Parietal lobe (tissue), 2 donors: ENCODE data around the genes ATF3, SMYD2 and CENPF.

DNA sequence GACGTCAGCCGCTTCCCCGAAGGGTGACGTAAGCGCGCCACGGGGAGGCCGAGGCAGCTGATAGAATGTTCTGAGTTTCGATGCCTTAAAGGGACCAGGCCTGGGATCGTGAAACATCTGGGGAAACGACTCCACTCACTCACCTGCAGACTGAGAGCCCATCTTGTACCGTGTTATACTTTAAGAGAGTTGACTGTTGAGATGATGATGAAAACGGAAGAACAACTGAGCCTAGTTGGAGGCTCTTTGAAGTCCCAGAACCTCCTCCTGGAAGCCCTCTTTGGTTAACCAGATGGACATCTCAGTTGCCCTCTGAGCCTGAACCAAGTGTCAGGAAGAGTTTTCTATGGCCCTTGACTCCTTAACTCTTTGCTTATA lies 49.5 kb upstream of the ATF3 start:
- RAMPAGE, long total RNA: no peak

DNA sequence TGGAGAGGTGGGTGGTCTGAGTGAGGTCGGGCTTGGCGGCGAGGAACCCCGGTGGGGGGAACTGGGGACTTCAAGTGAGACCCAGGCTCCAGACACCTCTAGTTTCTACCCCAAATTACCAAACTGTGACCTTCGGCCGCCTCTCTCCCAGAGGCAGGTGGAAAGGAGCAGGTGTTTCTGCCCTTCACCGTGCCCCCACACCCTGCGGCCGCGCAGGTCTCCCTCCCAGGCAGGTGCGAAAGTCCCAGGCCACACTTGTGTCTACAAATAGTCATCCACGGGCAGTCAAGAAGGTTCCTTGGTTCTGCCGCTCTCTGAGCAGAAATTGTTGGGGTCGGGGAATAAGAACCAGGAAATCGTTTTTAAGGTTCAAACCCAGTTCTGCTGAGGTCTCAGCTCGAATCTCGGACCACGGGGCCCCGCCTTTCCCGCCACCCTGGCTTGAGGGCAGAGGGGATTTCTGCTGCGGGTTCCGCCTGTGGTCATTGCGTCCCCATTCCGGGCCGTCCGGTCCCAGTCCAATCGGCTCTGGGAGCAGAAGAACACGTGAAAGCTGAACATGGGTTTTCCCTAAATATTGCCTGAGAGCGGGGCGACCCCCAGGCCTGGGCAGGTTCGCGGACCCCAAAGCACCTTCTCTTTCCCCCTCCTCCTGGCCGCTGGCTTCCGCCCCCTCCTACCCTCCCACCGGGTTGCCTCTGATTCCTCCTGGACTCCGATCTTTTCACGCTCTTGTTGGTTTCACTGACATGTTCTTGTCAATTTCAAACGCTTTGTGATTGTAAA lies 1.2 kb upstream of the ATF3 start:
- RAMPAGE, long total RNA: no peak

DNA sequence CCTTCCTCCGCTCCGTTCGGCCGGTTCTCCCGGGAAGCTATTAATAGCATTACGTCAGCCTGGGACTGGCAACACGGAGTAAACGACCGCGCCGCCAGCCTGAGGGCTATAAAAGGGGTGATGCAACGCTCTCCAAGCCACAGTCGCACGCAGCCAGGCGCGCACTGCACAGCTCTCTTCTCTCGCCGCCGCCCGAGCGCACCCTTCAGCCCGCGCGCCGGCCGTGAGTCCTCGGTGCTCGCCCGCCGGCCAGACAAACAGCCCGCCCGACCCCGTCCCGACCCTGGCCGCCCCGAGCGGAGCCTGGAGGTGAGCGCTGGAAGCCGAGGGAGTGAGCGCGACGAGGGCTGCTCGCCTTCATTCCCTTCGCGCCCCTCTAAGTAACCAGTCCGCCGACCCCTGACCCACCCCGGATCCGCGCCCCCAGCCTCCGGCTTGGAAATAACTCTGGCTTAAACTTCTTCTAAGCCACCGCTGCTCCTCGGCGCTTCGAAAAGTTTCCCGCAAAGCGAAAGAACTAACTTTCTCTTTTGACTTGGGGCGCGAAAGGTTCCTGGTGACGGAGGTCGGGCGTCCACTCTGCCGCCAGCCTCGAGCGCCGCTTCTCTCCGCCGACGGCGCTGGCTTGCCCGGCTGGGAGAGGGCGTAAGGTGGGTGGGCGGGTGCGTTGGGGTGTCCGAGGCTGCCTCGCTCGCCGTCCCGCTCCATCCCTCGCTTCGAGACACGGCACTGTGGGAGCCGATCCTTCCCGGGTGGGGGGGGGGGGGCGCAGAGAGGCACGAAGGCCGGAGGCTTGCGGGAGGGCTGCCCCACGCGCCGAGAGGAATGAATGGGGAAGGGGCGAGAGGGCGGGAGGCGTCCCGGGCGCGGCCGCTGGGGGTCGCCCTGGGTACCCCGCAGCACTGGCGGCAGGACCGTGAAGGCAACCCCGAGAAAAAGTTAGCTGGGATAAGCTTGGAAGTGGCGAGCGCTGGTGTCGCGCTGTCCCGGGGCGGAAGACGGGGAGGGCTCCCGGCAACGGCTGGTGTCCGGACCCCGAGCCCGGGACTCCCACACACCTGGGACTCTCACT lies at the start of gene ATF3:
ATF3 (plus strand) TSS at position 140 of the 1,072 bp plus-strand sequence.
- RAMPAGE, long total RNA: no peak

DNA sequence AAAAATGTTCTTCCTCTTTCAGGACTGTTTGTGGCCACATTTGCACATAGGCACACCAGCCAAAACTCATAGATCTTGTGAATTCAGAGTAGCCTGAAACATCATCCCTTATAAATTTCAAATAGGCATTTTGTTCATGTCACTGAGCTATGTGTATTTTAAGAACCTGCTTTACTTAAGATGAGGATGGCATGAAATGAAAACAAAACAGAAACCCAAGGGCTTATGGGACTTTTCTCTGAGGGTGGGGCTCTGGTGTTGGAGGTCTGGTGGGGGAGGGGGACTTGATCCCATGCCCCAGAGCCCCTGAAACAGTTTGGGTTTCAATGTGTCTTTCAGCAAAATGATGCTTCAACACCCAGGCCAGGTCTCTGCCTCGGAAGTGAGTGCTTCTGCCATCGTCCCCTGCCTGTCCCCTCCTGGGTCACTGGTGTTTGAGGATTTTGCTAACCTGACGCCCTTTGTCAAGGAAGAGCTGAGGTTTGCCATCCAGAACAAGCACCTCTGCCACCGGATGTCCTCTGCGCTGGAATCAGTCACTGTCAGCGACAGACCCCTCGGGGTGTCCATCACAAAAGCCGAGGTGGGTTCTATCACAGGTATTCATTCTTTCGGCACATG lies 6.2 kb downstream of the ATF3 start:
- RAMPAGE, long total RNA: no peak

- RAMPAGE, long total RNA: no peak
These were observed 11.4 kb downstream of the GARIN4 start for GRCh38 chr1:212635529-212636208.

DNA sequence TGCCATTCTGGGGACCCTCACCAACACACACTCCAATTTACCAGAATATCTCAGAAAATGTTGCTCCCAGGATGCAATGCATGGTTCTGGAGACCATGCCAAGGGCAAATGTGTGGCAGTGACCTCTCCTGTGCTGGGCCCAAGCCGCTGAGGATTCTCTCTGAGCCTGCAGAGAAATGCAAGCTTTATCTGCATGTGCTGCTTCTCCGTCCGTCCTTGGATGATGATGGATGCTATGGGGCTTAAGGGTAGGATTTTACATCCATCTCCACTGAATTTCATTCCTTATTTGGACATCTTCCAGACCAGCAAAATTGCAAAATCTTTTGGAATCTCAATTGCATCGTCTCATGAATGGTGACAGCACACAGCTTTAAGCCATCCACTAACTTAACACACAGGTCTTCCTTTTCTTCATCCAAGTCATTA lies 11.4 kb downstream of the BATF3 start:
- RAMPAGE, long total RNA: no peak

DNA sequence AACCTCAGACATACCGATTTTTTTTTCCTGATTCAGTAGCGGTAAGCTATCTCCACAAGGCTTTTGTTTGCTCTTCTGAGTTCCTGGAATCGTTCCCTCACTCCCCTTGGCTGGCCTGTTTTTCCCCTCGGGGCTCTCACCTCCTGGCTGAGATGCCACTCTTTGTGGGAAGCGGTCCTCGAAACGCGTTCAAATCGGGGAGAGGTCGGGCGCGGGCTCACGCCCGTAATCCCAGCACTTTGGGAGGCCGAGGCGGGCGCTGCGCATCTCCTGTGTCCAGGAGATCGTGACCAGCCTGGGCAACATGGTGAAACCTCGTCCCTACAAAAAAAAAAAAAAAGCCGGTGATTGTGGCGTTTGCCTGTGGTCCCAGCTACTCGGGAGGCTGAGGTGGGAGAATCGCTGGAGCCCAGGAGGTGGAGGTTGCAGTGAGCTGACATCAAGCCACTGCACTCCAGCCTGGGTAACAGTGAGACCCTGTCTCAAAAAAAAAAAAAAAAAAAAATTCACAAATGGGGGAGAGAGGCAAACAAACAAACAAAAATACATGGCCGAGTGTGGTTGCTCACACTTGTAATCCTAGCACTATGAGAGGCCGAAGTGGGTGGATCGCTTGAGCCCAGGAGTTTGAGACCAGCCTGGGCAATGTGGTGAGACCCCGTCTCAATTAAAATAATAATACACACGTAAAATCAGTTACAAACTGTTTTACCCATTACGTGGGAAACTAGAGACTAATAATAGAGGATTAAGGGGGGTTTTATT lies 637 bp downstream of the TATDN3 start:
- RAMPAGE, long total RNA: no peak

- RAMPAGE, long total RNA: no peak
These were observed 36.2 kb upstream of the VASH2 start for GRCh38 chr1:212914156-212914455.

DNA sequence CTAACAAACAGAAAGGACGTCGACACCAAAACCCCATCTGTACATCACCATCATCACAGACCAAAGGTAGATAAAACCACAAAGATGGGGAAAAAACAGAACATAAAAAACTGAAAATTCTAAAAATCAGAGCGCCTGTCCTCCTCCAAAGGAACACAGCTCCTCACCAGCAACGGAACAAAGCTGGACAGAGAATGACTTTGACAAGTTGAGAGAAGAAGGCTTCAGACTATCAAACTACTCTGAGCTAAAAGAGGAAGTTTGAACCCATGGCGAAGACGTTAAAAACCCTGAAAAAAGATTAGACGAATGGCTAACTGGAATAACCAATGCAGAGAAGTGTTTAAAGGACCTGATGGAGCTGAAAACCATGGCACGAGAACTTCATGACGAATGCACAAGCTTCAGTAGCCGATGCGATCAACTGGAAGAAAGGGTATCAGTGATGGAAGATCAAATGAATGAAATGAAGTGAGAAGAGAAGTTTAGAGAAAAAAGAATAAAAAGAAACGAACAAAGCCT lies 163.9 kb downstream of the RPS6KC1 start:
- RAMPAGE, long total RNA: no peak

DNA sequence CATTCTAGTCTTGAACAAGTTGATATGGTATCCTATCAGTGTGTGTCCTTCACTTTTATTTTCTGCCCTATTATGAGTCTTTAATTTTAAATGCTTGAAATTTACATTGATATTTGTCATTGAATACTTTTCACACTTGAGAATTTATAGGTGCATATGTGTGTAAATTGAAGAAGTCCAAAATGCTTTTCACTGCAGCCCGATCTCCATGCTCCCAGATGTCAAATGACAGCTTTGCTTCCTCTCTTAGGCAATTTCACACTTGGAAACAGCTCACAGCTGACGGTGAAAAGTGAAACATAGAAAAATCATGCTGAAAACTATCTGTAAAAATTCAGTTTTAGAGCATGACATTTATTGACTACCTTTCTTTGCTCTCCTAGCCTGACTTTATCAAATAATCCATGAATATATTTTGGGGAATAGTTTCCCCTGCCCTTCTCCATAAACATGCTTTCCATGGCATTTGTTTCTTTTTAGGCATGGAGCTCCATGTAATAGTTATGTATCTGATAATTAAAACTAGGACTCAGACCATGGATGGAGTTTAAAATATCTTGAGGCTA lies 196.0 kb downstream of the RPS6KC1 start:
- RAMPAGE, long total RNA: no peak

DNA sequence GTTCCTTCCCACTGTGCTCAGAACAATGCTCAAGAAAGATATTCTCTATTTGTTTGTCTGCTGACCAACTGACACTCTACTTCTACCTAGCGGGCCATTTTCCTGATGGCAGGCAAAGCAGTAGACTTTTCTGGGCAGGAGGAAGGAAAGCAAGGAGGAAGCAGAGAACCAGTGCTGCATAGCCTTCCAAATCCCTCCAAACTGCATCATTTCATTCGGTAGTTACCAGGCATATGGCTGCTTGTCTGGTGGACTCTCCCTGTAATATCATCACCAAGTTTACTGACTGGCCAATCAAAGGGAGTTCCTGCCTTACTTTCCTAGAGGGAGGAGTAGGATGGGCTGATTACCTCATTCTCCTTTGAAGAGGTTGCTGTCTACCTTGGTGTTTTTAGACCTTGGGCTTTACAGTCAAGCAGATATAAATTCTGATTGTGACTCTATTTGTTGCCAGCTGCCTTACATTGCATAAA lies 297.5 kb upstream of the PROX1 start:
- RAMPAGE, long total RNA: no peak

GRCh38 chr1:214002226-214002789 lies 14.5 kb downstream of the PROX1 start:
- RAMPAGE, long total RNA: no peak

GRCh38 chr1:214028036-214028855 lies 40.5 kb downstream of the PROX1 start:
- RAMPAGE, long total RNA: no peak

GRCh38 chr1:214076538-214077048 lies 88.8 kb downstream of the PROX1 start:
- RAMPAGE, long total RNA: no peak

- RAMPAGE, long total RNA: no peak
These were observed 135.3 kb downstream of the PROX1 start for GRCh38 chr1:214123088-214123501.

GRCh38 chr1:214187120-214187727 lies 93.7 kb upstream of the SMYD2 start:
- RAMPAGE, long total RNA: no peak

DNA sequence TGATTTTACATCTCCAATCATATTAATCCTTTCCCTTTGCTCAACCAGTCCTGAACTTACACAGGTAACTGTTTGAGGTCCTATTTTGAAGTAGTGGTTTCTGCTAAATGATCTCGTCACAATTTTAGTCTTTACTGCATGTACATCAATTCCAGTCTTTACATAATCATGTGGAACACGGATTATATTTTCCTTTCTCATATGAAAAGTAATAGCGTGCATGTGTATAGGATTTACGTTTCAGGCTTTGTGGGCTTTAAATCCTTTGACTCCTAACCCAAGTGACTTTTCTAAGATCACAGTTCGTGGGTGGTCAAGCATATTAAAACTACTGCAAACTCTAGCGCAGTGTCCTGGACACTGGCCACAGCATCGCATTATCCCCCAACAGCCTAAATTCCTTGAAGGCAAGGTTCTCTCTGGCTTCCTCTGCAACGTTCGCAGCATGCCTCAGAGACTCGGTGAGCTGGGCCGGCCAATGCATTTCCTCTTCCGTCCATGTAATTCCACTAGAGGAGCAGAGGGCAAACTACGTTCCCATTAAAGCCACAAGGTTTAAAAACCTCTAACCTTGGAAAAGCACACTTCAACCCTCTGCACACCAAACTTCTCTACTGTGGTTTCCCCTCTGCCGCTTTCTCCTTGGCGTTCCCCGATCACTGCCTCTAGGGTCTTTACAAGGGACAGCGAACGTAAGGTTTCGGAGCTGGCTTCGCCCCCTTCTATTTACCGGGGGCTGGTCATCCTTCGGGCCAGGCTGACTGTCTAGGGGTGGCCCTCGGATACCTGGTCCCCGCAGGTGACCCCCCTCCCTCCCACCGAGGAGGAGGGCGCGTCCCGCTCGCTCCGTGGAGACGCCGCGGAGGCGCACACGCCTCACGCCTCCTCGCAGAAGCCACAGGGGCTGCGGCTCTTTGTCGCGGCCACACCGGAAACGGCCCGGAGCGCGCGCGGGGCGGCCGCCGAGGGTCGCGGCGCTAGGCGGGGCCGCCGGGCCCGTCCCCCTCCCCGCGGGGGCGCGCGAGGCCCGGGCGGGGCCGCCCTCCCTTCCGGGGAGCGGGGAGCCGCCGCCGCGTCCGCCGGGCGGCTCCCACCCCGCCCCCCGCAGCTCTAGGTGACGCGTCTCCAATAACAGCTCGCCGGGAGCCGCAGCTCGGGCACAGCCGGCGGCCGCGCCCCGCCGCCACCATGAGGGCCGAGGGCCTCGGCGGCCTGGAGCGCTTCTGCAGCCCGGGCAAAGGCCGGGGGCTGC lies at the start of gene SMYD2:
SMYD2 (plus strand) TSS at position 1,093 of the 1,252 bp plus-strand sequence.
- RAMPAGE, long total RNA: no peak

- RAMPAGE, long total RNA: no peak
These were observed 113.3 kb downstream of the PTPN14 start for GRCh38 chr1:214437934-214438623.

DNA sequence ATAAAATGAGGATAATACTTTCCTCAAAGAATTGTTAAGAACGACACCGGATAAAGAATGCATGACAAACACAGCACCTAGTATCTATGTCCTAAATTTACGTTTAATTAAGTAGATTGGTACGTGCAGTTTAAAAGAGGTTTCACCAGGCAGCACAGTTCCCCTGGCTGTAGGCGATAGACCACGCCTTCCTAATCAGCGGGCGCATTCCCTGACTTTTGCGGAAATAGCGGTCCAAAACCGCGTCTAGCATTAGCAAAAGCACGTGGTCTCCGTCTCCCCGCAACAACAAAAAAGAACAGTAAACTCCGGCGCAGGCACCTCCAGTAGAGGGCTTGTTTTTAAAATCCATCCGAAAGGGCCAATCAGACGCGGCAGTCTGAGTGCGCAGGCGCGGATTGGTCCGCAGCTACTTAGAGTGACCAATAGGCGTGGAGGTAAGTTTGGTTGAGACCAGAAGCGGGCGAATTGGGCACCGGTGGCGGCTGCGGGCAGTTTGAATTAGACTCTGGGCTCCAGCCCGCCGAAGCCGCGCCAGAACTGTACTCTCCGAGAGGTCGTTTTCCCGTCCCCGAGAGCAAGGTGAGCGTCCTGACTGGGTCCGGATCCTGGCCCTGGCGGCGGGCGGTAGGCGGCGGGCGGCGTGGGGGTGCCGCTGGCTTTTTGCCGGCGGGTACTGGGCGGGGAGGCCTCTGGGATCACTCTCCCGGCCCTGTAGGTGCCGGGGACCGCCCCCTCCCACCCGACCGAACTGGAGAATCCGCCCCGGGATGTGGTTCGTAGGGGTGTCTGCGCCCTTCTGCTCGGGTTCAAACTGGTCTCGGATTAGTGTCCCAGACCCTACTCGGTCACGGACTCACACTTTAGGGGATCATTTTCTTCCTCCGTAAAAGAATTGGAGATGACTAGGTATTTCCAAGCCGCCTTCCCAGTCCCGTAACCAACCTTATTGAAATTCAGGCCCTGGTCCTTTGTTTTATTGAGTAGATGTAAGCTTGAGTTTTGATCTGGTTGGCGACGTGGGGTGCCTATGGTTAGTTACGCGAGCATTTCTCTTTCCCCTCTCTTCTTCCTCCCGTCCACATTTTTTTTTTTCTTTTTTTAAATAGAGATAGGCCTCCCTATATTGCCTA lies at the start of gene CENPF:
CENPF (plus strand) TSS at position 456 of the 1,133 bp plus-strand sequence.
- RAMPAGE, long total RNA: no peak

DNA sequence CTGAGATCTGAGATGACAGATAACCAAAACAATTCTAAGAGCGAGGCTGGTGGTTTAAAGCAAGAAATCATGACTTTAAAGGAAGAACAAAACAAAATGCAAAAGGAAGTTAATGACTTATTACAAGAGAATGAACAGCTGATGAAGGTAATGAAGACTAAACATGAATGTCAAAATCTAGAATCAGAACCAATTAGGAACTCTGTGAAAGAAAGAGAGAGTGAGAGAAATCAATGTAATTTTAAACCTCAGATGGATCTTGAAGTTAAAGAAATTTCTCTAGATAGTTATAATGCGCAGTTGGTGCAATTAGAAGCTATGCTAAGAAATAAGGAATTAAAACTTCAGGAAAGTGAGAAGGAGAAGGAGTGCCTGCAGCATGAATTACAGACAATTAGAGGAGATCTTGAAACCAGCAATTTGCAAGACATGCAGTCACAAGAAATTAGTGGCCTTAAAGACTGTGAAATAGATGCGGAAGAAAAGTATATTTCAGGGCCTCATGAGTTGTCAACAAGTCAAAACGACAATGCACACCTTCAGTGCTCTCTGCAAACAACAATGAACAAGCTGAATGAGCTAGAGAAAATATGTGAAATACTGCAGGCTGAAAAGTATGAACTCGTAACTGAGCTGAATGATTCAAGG lies 38.8 kb downstream of the CENPF start:
- RAMPAGE, long total RNA: no peak